Omental fat pad (tissue), 4 donors: Measurements from ENCODE around the gene TRDN.

DNA sequence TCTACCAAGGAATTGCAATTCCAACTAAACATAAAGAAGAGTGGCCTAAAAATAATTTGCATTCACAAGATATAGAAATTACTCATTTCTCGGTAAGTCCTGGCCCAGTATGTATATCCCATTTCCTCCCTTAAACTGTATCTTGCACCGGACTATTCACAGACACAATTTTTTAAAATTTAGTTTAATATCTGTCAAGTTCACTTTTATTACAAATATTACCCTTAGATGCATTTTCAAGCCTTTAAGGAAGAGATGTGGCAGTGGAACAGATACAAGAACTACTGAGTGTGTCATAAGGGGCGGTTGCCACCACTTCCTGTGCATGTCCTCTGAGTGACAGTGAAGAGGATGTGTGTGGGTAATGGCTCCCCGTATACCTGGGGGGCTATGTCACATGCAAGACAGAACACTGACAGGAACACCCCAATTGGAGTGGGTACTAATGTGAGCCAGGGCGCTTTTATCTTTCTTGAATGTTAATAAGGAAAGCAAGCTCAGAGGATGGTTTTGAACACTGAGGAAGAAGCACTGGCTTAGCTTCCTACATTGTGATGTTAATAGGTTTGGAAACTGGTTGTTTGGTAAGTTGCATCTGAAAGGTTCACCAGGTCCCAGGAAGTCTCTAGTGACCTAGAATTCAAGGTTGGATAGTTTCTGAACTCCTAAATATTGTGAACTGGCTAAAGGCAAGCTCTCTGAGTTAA is 83.5 kb upstream of the ASF1A start:
- PRO-cap: no peak
- RAMPAGE, long total RNA, 4 experiments: no peak in any of the 4 experiments

GRCh38 chr6:118821521-118822032 is 72.4 kb upstream of the ASF1A start:
- PRO-cap: no peak
- RAMPAGE, long total RNA, 4 experiments: no peak in any of the 4 experiments

GRCh38 chr6:118845301-118845769 is 48.6 kb upstream of the ASF1A start:
- PRO-cap: no peak
- RAMPAGE, long total RNA, 4 experiments: no peak in any of the 4 experiments

DNA sequence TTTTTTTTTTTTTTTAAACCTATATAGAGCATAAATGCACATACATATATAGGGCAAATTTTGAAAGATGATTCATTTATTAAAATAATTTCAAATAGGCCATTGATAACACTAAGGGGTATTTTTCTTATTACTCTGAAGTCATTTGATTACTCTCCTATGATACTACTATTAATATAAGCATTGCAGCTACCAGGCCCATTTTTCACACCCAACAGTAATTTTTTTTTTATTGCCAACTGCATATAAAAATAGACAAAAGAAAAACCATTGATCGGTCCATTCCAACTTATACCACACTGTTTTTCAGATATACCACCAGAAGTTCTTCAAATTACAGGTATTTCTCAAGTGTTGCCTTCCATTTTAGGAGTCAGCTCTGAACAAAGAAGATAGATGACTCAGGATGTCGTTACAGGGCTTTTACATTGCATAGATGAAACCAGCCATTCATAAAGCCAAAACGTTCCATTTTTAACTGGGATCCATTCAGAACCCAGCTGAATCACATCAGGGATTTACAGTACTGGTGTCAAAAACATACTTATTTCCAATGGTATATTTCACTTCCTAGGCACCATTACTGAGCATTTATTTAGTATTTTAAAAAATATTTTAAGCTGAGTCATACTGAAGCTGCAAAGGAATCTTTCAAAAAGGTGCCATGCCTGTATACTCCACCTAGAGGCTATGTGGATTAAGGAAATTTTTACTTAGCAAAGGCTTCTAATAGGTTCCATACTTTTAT is 2.3 kb downstream of the ASF1A start:
- PRO-cap: no peak
- RAMPAGE, long total RNA, 4 experiments: no peak in any of the 4 experiments

GRCh38 chr6:119251061-119251895 is 98.3 kb downstream of the MAN1A1 start:
- PRO-cap: no peak
- RAMPAGE, long total RNA, 4 experiments: no peak in any of the 4 experiments

- PRO-cap: no peak
- RAMPAGE, long total RNA, 4 experiments: no peak in any of the 4 experiments
These were observed 88.2 kb downstream of the MAN1A1 start for GRCh38 chr6:119261341-119261766.

DNA sequence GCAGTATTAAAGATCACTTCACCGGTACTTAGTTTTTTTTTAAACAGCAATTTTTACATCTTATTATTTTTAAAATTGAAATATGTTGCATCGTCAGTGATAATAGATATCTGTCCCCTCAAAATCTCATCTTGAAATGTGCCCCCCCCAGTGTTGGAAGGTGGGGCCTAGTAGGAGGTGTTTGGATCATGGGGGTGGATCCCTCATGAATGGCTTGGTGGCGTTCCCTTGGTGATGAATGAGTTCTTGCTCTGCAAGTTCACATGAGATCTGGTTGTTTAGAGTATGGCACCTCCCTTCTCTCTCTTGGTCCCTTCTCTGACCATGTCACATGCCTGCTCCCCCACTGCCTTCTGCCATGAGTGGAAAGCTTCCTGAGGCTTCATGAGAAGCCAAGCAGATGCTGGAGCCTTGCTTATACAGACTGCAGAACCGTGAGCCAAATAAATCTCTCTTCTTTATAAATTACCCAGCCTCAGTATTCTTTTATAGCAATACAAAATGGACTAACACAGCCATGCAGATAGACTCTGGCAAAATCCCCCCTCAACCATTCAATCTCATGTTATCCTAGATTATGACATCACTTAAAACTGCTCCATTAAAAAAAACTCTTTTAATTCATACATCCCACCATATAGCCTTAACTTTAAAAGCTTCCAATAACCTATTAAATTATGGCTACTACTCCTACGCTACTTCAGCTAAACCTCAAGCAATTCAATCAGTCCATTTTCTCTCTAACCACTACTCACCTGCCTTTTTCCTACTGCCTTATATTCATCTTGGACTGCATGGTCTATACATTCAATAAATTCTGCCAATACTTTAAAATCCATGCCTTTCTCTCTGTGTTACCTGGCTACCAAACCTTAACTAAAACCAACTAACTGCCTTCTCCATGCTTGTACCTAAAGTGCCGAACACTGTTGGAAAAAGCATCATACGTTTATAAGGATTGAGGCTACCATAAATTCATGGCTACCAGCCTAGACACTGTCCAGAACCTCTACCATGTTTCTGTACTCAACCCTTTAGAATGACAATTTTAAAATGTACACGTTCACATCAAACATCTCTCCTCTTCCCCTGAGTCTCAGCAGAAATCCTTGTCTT is 70.7 kb downstream of the MAN1A1 start:
- PRO-cap: no peak
- RAMPAGE, long total RNA, 4 experiments: no peak in any of the 4 experiments

GRCh38 chr6:119297760-119297959 is 51.9 kb downstream of the MAN1A1 start:
- PRO-cap: no peak
- RAMPAGE, long total RNA, 4 experiments: no peak in any of the 4 experiments

- PRO-cap: no peak
- RAMPAGE, long total RNA, 4 experiments: no peak in any of the 4 experiments
These were observed 1.6 kb downstream of the MAN1A1 start for GRCh38 chr6:119348027-119348243.

GRCh38 chr6:121043634-121044102 is 290.6 kb downstream of the TBC1D32 start:
- PRO-cap: no peak
- RAMPAGE, long total RNA, 4 experiments: no peak in any of the 4 experiments

DNA sequence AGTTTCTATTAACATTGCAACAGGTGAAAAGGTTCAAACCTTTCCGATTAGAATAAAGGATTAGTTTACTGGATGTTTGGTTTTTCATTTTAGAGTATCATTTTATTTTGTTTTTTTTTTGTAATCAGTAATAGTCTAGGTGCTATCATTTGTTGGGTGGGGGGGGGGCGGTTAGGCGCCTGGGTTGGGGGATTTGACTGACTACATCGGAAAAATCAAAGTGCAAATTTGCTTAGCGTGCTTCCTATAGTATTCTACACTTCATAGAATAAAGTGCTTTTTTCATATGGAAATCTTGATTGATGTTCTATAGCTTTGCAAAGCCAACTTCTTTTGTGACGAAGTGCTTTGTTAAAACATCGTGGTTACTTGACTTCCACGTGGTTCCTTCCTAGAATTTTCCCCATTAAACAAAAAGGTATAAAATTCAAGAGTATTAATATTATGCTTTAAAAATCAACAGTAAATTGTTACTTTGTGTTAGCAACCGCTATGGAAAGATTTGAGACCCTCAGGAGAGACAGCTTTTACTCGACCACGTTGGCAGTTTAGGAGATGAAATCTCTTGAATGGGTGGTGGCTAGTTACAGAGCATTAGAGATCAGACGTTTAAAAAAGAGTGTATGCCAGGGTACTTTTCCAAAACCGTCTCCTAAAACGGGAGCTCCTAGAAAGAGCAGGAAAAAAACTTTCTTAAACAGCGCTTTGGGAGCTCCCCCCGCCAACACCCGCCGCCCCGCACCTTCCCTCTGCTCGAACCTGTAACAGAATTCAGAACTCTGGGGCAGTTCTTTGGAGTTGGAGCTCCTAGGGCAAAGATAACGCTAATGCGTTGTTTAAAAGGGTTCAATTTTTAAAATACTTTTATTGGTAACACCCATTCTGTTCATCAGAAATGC is 830 bp downstream of the GJA1 start:
- PRO-cap: no peak
- RAMPAGE, long total RNA, 4 experiments: no peak in any of the 4 experiments

- PRO-cap: no peak
- RAMPAGE, long total RNA, 4 experiments: no peak in any of the 4 experiments
These were observed 86.8 kb downstream of the GJA1 start for GRCh38 chr6:121522196-121522645.

GRCh38 chr6:121651305-121651938 is 216.0 kb downstream of the GJA1 start:
- PRO-cap: no peak
- RAMPAGE, long total RNA, 4 experiments: no peak in any of the 4 experiments

- PRO-cap: no peak
- RAMPAGE, long total RNA, 4 experiments: no peak in any of the 4 experiments
These were observed 356.2 kb upstream of the HSF2 start for GRCh38 chr6:122043220-122043738.

GRCh38 chr6:123570732-123571231 is 66.0 kb downstream of the TRDN start:
- PRO-cap: no peak
- RAMPAGE, long total RNA, 4 experiments: no peak in any of the 4 experiments

GRCh38 chr6:123636739-123637327 is at the start of gene TRDN:
Gene TRDN (minus strand): TSS chr6:123636950.
- PRO-cap: no peak
- RAMPAGE, long total RNA, 4 experiments: start-site peak on the minus strand in 1 of 4 experiments, at chr6:123636952-123637041 at its widest, 5 reads per replicate

- PRO-cap: no peak
- RAMPAGE, long total RNA, 4 experiments: no peak in any of the 4 experiments
These were observed 50.0 kb downstream of the HDDC2 start for GRCh38 chr6:125251684-125252239.

DNA sequence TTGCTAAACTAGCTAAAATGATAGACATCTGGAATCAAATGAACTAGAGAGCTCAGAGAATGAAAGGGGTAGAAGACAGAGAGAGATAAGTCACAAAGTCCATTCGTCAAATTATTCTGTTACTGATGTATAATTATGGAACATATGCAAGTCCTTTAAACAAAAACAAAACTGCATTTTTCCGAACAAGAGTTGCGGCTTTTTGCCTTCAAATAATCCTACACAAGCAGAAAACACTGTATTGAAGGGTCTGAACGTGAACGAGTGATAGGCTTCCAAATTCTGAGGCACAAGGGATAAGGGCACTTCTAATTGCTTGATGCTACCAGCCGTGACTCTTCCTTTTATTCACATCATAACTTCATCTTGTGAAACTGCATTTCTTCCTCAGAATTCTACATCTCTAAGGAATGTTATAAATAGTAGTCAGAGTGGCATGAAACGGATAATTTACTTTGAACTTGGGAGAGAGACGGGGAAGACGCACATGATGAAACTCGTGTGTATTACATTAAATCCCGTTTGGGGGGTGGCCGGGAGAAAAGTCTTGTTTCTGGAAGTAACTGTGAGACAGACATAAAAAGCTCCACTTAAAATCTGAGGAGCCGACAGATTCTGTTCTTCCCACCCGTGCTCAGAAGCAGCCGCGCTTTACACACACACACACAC is 843 bp downstream of the HDDC2 start:
- PRO-cap: no peak
- RAMPAGE, long total RNA, 4 experiments: no peak in any of the 4 experiments

DNA sequence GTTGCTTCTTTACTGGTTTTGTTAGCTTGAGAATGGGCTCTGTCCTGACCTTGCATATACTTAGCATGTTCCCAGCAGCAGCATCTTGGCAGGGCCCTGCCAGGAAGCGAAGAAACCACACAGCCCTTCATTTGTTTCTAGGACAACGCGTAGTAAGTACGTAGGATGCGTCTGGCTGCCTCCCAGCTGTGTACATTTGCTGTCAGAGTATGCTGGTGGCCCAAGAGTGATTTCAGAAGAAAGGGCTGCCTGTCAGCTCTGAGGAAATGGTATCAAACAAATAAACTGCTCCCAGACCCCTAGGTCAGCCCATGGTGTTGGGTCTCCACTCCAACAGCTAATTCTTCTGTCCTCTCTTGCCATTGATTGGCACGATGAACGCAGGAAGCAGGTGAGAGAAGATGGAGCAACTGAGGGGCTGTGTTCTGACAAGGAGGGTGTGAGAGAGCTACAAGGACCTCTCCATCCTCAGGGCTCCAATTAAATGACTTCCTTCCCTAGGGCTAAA is 55.9 kb upstream of the HDDC2 start:
- PRO-cap: no peak
- RAMPAGE, long total RNA, 4 experiments: no peak in any of the 4 experiments

- PRO-cap: no peak
- RAMPAGE, long total RNA, 4 experiments: no peak in any of the 4 experiments
These were observed 151.1 kb upstream of the HEY2 start for GRCh38 chr6:125598383-125598731.